Left lung (tissue), 1 donor: Measurements from ENCODE around the genes SLC17A6 and BBOX1.

DNA sequence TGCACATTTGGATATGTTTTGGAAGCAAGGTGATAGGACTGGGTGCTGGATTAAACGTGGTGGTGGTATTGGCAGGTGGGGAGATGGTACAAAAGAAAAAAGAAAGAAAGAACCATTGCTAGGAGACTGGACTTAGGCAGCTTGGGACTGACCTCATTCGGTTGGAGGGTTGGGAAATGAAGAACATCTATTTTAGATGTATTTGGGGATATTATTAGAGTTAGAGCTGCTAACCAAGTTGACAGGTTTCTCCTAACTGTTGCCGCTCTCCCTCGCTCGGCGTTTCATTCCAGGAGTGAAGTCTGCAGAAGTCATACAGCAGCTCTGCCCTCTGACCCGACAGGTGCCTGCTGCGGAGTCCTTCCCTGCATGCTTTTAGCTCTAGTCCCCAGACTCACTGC is 125.1 kb downstream of the DBX1 start:
- PRO-cap, result no peak

GRCh38 chr11:20112004-20113042 is 48.0 kb downstream of the DBX1 start:
- PRO-cap, result unidirectional peak, minus-strand start at chr11:20112621

GRCh38 chr11:20342525-20343415 is 20.7 kb upstream of the HTATIP2 start:
- PRO-cap, result no peak

- PRO-cap, result no peak
Observed at GRCh38 chr11:20360684-20361245, 2.7 kb upstream of the HTATIP2 start.

- PRO-cap, result no peak
Observed at GRCh38 chr11:22338092-22338433, at the start of gene SLC17A6. Gene SLC17A6, plus strand, starts transcription at chr11:22338381.

- PRO-cap, result bidirectional peak, plus-strand start at chr11:22626006, minus-strand start at chr11:22625801
Observed at GRCh38 chr11:22625900-22626157, 206 bp upstream of the FANCF start.

DNA sequence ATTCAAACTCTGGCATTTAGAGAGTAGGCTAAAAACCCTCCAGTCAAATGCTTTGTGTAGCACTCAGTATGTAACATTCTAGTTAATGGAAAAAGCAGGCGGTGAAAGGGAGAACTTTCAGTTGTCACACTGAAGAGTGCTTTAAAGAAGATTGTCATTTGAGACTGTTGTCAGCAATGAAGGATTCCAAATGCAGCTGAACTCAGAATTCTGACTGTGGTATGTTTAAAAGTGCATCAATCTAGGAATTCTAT is 98.2 kb downstream of the MUC15 start:
- PRO-cap, result no peak

DNA sequence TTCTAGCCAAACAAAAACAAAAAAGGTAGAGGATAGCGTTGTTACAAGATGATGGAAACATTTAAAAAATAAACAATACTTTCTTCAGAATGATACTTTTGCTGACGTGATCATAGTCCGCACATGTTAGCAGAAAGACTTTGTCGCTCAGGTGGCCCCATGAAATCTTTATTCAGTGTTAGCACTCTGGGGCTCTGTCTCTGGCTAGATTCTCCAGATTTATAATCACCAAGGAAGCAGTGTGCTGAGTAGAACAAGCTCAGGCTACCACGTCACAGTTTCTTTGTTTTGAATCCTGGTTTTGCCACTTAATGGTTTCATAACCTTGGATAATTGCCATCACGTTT is 3.8 kb upstream of the MUC15 start:
- PRO-cap, result no peak

DNA sequence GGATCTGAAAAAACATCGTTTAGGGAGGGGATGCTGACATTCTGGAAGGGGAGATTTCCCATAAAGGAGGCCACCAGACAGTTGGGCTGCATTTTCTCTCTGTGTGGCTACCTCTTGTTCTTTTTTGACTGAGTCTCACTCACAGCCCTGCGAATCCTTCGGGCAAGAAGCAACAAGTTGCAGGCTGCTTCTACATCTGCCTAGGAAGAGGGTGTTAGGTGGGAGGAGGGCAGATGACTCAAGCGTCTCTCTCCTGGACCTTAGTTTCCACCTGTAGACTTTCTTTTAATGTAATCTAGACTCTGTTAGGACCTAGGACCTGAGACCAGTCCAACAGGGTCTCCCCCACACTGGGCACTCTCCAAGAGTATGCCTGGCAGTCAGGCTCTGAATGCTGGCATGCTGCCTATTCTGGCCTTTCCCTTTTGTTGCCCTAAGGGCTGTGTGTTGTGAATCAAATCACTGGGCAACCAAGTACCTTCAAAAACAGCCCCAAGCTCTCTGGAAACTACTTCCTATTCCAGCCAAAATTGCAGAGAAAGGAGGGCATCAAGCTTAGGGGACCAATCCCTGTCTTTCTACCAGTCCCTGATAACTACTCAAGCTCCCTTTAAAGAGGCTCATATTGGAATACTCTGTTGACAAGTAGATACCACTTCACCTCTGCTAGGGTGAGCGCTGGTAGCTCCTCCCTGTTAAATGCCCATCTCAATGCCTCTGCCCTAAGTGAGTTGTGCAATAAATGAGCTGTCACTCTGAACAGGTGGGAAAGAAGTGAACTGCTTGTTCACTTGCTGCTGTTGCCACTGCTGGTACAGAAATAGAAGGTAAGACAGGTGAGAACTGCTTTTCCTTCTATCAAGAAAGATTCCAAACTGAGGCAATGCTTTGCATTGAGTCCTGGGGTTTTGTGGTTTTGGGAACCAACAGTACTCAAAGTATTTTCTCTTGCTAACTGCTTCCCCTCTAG is at the start of gene BBOX1:
TSS of gene BBOX1 (plus strand) at position 623 of the 970 bp plus-strand sequence.
- PRO-cap, result no peak

- PRO-cap, result no peak
Observed at GRCh38 chr11:27041163-27041922, 728 bp downstream of the BBOX1 start.

GRCh38 chr11:27094286-27094521 is 53.6 kb downstream of the BBOX1 start:
- PRO-cap, result no peak

GRCh38 chr11:27409701-27410062 is 46.7 kb upstream of the CCDC34 start:
- PRO-cap, result no peak

GRCh38 chr11:27469544-27469980 is 3.0 kb downstream of the LGR4 start:
- PRO-cap, result no peak

GRCh38 chr11:27701427-27701970 is 1.2 kb upstream of the BDNF start:
- PRO-cap, result no peak

DNA sequence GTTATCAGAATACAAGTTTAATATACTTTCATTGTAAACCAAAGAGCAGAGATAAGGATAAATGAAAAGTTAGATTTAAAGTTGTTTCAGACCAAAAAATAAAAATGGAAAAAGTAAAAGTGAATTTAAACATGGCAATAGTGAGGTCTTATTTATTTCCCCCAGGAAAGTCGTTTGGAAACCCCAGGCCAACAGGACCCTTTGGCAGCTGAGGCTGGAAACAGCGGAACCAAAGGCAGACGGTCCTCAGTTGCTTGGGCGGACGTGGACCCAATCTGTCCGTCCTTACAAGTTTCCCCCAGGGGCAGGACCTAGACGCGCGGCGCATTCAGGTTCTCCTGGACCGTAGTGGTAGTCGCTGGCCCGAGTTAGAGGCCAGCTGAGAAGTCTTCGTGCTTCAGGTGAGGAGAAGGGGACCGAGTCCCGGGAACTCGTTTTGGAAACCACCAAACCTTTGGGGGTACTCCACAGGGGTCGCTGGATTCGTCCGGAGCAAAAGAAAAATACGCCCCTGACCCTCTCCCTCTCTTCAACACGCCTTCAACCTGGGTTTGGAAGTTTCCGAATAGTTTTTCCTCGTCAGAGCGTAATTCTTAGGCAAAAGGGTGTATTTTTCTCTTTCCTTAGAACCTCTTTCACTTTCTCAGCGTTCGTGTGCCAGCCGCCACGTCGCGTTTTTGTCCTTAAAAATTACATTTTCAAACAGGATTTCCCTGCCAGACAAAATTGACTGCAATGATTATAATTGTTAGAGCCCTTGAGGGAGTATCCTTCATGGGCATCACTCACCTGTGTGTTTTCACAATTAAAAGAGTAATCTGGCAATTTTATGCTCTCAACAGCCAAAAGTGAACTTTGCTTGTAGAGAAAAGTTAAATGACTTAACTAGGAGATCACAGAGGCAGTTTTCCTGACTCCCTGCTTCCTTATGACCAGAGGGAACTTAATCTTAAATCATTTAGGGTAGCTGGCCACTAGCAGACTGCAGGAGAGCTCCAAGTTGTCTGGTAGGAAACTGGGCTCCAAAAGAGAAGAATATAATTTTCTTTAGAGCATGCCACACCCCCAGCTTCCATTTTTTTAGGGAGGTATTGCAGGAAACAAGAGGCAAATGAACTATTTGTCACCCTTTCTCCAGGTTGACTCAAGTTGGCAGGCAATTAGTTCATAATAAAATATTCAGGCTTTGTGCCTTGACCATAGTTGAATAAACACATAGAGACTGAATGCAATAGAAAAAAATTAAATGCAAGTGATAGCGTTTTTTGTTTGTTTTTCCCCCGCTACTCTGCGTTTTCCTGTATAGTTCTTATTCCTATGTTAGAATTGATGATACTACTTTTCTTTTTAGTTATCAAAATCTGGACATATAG is 2.3 kb downstream of the METTL15 start:
- PRO-cap, result unidirectional peak, plus-strand start at position 314 of the sequence; unidirectional peak, minus-strand start at position 1,006 of the sequence

- PRO-cap, result no peak
Observed at GRCh38 chr11:28227274-28227853, 119.2 kb downstream of the METTL15 start.

DNA sequence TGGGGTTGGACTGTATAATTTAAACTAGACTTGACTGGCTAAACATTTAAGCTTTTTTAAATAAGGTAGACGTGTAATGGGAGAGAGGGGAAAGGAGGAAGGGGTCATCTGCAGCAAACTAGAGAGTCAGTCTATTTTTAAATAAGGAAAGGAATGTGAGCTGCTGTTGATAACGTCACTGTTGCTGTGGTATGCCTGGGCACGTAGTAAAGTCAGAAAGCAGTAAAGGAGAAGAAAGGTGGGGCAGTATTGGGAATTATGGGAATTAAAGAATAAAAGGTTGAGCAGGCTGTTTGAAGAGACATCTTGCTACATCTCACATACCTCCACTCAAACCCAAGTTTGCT is 80.4 kb upstream of the FSHB start:
- PRO-cap, result no peak

GRCh38 chr11:30325954-30326754 is 3.2 kb downstream of the ARL14EP start:
- PRO-cap, result no peak

GRCh38 chr11:30832333-30832654 is 246.1 kb upstream of the MPPED2 start:
- PRO-cap, result no peak

DNA sequence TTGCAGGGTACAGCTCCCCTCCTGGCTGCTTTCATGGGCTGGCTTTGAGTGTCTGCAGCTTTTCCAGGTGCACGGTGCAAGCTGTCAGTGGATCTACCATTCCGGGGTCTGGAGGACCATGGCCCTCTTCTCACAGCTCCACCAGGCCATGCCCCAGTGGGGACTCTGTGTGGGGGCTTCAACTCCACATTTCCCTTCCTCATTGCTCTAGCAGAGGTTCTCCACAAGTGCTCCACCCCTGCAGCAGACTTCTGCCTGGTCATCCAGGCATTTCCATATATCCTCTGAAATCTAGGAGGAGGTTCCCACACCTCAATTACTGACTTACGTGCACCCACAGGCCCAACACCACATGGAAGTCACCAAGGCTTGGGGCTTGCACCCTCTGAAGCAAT is 15.5 kb downstream of the IMMP1L start:
- PRO-cap, result no peak